Measurements from ENCODE around the genes UBN2, KDM7A and SLC37A3.

DNA sequence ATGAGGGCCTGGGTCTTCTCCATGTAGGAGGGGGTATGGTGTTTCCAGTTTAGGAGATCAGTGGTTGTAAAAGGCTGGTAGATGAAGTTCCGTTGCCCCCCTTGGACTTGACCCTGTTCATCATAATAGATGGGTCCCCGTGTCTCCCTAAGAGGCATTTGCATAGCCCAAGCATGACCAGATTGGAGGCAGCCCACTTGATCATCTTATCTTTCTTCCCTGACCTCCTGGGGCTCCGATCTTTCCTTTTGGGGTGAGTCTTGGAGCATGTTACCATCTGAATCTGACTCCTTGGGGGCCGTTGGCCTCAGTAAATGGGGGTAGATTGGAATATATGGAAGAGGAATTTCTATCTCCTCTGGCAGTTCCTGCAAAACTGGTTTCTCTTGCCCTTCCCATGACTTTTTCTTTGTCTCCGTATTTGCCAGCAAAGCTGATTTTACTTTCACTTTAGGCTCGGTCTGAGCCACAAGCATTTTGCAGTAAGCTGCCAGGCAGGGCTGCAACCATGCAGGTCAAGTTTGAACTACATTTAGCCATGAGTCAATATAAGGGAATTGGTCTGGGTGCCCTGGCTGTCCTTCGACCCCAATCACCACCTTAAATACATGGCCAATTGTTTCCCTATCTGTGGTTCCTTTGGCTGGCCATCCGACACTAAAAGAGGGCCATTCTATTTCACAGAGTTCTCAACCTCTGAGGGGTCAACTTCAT lies 104.2 kb downstream of the TRIM24 start:
- PRO-cap: no peak

- PRO-cap: no peak
These were observed 117.8 kb downstream of the SVOPL start for GRCh38 chr7:138583448-138583753.

DNA sequence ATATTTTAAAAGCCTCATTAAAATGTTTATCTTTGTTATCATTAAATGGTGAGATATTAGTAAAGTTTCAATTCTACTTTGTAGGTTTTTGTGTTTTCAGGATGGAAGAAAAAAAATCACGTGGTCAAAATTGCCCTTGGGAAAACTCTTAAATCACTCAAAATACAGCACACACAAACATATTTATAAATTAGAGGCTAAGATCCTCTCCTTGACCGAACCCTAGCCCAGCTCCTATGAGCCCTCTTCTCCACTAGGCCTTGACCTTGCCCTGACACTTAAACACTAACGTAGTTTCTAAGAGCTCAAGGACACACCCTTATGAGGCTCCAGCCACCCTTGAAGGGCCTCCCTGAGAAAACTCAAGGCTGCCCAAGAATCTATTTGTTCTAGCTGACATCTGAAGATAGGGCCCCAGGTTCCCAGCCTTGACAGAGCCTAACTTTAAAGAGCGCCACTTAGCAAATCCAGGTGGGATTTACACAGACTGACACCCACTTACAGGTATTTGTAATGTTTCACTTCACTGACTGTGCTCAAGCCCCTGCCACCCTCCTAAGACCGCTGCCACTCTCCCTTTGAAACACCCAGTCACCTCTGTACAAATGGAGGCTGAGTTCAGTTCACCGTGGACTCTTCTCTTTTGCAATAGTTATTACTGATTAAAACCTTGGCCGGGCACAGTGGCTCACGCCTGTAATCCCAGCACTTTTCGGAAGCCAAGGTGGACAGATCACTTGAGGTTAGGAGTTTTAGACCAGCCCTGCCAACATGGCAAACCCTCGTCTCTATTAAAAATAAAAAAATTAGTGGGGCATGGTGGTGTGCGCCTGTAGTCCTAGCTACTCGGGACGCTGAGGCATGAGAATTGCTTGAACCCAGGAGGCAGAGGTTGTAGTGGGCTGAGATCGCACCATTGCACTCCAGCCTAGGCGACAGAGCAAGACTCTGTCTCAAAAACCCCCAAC lies 90.5 kb downstream of the SVOPL start:
- PRO-cap: no peak

DNA sequence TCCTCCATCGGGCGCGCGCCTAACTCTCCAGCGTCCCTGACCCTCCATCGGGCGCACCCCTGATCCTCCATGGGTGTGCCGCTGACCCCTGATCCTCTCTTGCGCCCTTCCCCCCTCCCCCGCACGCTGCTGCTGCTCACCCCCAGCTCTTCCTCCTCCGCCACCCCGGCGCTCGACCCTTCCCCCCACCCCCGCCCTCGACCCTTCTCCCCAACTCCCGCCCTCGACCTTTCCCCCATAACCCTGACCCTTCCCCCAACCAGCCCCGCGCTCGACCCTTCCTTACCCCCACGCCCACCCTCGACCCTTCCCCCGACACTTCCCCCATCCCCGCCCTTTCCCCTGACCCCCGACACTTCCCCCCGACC lies 36.5 kb downstream of the SVOPL start:
- PRO-cap: no peak

DNA sequence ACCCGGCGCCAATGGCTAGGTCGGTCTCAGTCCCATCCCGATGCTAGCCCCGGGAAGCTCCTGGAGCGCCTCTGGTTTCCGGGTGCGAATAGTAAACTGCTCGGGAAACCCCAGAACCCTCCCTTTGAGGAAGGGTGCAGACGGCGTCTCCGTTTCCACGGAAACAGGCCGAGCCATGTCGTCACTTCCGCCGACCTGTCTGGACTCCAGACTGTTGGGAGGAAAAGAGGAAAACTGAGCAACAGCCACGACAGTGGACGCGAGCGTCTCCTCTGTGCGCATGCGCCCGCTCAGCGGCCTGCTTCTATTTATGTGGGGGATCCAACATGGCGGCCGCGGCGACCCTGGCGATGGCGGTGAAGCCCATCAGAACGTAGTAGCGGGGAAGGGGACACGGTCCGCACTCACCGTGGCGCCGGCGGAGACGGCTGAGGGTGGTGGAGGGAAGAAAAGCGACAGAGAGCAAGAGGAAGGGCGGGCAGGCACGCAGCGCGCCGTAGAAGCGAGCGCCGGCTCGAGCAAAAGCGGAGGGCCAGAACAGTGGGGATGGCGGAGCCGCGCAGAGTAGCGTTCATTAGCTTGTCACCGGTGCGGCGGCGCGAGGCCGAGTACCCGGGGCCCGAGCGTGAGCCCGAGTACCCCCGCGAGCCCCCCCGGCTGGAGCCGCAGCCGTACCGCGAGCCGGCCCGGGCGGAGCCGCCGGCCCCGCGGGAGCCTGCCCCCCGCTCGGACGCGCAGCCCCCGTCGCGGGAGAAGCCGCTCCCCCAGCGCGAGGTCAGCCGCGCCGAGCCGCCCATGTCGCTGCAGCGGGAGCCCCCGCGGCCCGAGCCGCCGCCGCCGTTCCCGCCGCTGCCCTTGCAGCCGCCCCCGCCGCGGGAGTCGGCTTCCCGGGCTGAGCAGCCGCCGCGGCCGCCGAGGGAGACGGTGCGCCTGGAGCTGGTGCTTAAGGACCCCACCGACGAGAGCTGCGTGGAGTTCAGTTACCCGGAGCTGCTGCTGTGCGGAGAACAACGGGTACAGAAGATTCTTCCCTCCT lies at the start of gene UBN2:
UBN2 (plus strand) TSS at position 299 of the 1,036 bp plus-strand sequence.
- PRO-cap: bidirectional peak, plus-strand start at position 317 of the sequence, minus-strand start at position 84 of the sequence

DNA sequence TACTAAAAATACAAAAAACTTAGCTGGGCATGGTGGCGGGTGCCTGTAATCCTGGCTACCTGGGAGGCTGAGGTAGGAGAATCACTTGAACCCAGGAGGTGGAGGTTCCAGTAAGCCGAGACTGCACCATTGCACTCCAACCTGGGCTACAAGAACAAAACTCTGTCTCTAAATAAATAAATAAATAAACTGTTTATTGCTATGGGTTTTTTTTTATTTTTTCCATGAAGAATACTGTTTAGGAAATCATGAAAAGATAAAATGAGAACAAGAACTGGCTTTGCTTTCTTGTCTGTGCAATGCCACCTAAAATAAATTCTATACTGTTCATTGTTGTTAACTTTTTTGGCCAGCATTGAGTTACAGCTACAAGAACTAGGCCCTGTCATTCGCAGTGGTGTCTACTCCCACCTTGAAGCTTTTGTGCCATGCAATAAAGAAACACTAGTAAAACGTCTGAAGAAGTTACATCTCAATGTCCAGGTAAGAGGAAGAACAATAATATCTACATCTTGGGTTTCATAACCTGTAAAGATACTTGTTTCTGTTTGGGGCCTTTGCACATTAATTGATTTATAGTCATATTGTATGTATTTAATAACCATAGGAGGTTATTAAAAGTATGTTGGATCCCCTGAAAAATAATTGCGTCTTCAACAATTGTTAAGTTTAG lies 38.1 kb downstream of the UBN2 start:
- PRO-cap: no peak

GRCh38 chr7:139637138-139637680 lies 113.7 kb downstream of the CLEC2L start:
- PRO-cap: no peak

- PRO-cap: no peak
These were observed 86.6 kb downstream of the HIPK2 start for GRCh38 chr7:139691224-139691592.

- PRO-cap: no peak
These were observed 68.3 kb downstream of the HIPK2 start for GRCh38 chr7:139709382-139710001.

DNA sequence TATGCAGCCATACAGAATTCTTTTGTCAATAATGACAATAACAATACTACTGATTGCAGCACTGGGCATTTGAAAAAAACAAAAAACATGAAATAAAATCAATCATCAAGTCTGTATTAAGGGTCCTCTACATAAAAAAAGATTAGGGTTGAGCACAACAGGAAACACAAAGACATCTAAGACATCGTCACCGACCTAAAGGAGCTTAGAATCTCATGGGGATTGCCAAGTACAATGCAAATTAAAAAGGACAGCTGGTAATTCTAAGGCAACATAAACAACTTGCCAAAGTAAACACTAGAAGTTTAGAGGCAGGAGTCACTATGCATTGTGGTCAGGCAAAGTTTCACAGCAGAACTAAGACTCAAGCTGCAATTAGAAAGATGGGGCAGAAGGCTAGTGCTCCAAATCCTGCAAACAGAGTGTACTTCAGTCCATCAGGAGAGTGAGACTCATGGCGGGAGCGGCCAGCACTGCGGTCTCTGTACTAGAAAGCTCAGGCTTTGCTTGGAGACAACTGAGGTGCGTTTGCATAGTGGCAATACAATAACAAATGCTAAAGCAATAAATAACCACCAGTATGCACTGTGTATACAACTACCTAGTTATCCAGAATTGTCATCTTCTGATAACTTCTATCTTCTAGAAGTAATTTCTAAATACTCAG lies 52.7 kb downstream of the HIPK2 start:
- PRO-cap: no peak

DNA sequence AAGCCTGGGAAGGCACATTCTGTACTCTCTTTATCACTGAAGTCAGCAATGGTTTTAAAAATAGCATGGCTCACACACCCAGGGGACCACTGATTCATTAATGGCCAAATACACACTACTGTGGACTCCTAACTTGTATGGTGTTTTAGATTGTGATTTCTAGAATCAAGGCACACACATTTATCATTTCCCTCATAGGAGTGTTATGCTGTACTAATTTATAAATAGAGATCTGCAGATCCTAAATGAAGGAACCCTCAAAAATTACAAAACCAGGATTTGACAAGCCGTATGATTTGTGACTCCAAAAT lies 43.2 kb downstream of the HIPK2 start:
- PRO-cap: no peak

DNA sequence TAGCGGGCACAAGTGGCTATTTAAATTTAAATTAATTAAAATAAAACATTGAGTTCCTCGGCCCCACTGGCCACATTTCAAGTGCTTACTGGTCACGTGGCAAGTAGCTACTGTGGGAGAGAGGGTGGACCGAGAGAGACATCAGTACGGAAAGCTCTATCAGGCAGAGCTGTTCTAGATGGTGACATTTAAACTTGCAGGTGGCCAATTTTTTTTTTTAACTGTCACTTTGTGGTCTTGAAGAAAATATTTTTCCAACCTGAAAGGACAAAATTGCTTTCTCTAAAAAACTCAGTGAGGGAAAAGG lies 30.0 kb downstream of the HIPK2 start:
- PRO-cap: no peak

GRCh38 chr7:139791166-139792001 lies 13.6 kb upstream of the HIPK2 start:
- PRO-cap: no peak

GRCh38 chr7:140088633-140089349 lies 26.0 kb upstream of the PARP12 start:
- PRO-cap: no peak

GRCh38 chr7:140101872-140102369 lies 39.2 kb upstream of the PARP12 start:
- PRO-cap: no peak

DNA sequence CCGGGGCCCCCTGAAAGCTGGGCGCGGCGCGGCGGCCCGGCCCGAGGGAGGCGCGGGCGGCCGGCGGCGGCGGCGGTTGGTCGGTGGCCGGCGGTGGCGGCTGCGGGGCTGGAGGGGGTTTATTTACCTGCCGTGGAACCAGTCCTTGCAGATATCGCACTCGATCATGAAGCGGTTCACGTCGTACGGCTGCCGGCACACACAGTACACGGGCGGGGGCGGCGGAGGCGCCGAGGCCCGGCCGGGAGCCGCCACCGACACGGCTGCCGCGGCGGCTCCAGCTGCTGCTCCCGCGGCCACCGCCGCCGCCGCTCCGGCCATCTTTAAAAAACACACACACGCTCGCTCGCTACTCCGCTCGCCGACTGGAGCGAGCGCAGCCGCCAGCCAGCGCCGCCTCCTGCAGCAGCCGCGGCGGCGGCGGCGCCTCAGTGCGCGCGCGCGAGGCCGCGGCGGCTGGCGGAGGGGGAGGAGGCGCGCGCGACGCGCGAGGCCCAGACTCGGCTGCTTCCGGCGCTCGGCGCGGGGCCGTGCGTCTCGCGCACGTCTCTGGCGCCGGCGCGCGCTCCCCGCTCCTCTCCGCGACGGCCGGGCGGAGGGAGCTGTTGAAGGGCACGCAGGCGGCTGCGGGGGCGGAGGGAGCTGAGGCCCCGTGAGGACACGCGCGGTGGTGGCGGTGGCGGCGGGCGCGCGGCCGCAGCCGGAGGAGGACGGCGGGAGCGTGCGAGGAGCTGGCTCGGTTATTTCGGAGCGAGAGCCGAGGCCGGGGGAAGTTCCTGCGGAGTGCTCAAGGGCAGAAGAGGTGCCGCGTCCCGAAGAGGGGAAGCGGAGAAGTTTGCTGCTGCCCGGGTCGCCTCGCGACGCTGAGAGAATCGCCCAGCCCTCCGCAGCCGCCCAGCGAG lies at the start of gene KDM7A:
KDM7A (minus strand) TSS at position 367 of the 902 bp plus-strand sequence.
- PRO-cap: bidirectional peak, plus-strand start at position 676 of the sequence, minus-strand start at position 315 of the sequence

DNA sequence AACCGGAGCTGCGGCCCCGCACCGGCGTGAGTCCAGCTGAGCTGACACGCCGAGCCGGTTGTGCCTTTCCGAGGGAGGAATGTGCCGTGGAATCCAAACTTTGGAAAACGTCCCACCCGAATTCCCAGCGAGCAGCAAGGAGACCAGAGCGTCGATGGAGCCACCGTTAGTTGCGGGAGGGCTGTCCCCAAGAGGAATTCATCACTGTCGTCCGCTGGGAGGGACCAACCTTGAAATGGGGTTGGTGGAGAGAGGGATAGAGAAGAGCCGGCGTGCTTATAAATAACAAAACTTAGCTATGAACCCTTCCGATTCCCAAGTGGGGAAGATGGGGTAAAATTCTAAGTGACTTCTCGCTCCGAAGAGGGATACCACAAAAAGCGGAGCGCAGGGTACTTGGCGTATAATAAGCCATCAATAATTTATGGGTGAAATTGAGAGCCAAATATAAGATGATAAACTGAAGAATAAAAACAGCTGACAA lies 778 bp upstream of the KDM7A start:
- PRO-cap: no peak

DNA sequence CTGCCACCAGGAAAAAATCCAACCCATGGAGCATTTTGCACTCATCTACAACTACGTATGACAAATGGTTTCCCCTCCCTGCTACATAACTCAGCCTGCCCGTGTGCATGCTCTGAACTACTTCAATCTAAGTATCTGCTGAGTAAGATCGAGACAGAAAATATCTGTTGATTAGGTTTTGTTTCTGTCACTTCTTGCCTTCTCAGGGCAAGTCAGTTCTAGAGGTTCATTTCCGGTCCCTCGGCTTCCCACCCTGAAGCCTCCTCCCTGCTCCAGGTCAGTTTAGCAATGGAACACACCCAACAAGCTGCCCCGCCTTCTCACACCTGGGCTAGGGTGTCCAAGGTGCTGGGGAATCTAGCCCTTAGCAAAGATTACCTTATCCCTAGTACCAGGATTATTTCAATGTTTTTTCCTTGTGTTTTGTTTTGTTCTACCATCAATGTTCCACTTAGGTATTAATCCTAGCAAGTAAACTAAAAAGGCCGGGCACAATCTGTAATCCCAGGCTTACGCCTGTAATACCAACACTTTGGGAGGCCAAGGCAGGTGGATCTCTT lies 35.8 kb upstream of the KDM7A start:
- PRO-cap: no peak

- PRO-cap: no peak
These were observed 52.7 kb upstream of the KDM7A start for GRCh38 chr7:140229492-140229899.

DNA sequence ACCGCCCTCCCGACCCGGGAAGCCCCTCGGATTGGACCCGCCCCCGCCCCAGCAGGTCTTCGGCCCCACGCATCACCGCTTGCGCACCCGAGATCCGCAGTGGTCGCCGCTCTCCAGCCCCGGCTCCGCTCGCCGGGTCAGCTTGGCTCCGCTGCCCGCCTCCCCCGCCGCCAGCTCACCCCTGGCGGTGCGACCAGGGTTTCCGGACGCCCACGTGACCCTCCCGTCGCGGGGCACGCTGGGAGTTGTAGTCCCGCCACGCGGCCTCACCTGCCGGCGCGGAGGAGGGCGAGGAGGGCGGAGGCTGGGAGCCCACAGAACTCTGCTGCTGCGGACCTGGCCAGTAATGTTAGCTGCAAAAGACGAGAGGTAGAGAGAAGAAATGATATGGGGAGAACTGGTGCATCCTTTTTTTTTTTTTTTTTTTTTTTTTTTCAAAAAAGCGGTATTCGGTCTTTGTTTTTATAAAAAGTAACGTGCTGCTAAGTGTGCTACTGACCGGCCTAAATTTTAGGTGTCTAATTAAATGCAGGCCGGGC lies at the start of gene SLC37A3:
SLC37A3 (minus strand) TSS at position 202 of the 539 bp plus-strand sequence.
- PRO-cap: unidirectional peak, minus-strand start at position 147 of the sequence